ENCODE measurements around a stretch of chr1.

DNA sequence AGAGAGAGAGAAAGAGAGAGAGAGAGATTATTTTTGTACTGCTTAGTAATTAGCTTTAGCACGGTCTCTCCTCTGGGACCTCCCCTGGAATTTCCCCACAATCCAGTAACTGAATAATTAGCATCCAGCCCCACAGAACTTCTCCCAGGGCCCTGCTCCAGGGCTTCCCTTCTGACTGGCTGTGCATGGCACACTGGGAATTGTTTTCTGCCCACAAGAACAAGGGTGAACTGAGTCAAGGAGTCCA, 1.3 kb downstream of the TLR5 start:
- PRO-cap, 2 experiments: no peak in any of the 2 experiments

GRCh38 chr1:223258725-223259091, 105.3 kb downstream of the SUSD4 start:
- PRO-cap, 2 experiments: no peak in any of the 2 experiments

- PRO-cap, 2 experiments: no peak in any of the 2 experiments
Measured at GRCh38 chr1:223622172-223623125, 43.1 kb downstream of the CAPN8 start.

GRCh38 chr1:223639360-223639565, 26.2 kb downstream of the CAPN8 start:
- PRO-cap, 2 experiments: no peak in any of the 2 experiments

DNA sequence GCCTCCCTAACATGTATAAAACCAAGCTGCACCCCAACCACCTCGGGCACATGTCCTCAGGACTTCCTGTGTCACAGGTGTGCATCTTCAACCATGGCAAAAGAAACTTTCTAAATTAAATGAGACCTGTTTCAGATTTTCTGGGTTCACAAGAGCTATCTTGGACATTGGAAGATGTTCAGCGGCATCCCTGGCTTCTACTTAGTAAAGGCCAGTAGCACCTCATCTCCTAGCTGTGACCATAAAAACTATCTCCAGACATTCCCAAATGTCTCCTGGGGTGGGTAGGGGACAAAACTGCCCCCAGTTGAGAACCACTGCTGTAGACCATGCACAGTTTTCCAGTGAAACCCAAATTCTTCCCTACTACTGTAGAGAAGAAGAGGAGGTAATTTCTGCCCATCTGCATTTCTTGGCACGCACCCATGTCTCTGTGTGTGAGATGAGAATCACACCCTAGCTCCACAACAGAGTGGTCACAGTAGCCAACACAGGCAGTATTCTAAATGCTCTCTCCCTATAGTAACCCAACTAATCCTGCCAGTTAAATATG, 1.4 kb upstream of the CAPN2 start:
- PRO-cap, 2 experiments: no peak in any of the 2 experiments

DNA sequence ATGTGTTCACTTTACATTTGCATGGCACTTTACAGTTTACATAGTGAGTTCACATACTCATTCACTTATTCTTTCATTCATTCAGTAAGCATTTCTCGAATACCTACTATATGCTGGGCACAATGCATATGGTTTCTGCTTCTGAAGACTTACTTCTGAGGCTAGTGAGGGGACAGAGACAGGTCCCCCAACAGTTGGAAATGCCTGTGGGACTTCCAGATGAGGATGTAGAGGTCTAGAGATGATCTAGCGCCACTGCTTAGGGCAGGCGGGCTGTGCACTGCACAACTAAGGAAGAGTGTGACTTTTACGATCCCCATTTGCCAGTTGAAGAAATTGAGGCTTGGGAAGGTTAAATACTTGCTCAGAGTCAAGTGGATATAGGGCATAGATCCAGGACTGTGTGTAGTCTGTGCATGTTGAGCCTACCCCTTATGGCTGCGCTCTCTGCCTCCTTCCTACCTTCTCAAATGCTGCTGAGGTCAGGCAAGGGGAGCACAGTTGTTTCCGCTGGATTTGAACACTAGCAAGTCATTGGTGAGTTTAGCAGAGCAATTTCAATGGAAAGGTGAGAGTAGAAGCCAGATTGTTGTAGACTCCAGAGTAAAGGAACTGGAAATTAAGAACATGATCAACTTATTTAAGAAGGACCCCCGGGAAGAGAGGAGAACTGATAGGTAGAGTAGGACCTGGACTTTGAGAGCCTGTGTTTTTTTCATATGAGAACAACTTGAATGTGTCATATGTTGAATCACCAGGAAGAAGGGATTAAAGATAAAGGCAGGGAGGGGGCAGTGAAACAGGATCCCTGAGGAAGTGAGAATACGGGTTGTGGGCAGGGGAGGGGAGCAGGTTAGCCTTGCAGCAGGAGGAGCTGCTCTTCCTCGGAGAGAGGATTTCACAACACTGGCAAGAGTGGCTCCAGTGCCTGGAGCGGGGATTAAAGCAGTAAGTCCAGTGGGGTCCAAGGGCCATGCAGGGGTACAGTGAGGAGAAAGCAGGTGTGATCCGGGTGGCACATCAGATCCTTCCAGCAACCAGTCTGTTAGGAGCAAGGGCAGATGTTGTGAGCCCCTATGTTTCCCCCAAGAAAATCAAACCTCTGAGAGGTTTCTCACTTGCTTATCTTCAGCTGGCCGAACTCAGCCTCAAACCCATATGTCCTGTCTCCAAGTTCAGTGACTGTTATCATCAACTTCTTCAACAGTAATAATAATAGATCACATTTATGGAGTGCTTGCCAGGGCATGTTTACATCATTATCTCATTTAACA, 2.8 kb downstream of the CAPN2 start:
- PRO-cap, 2 experiments: peak in 1 of 2 experiments; most common plus-strand start position 951 of the sequence (in 1); most common minus-strand start position 708 of the sequence (in 1)

GRCh38 chr1:223740719-223741379, 28.5 kb downstream of the CAPN2 start:
- PRO-cap, 2 experiments: no peak in any of the 2 experiments

DNA sequence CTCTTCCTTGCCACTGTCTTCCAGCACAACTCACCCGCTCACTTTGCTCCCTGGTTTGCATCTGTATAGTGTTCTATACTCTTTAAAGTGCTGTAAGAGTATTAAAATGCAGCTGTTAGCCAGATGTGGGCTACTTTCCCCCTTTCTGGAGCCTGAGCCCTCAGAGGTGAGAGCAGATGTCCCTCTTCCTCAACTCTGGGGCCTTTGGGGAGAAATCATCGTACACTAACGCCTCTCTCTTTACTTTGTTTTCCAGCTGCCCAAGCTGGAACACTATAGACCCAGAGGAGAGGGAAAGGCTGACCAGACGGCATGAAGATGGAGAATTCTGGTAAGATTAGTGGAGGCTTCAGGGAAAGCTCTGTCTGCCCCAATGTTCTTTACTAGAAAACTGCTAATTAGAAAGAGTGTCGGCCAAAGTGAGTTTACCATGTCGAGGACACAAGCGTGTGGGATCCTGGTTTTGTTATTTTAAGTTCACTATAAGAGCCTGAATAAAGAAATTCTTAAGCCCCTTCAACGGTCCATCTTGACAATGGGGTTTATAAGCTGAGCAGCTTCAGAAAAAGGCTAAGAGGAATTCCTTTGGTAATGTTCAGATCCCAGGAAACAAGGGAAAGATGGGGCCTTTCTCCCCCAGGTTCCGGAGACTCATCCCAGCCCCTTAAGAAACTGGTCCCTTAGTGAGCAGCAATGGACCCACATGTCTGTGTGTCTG, 39.6 kb downstream of the CAPN2 start:
- PRO-cap, 2 experiments: no peak in any of the 2 experiments

DNA sequence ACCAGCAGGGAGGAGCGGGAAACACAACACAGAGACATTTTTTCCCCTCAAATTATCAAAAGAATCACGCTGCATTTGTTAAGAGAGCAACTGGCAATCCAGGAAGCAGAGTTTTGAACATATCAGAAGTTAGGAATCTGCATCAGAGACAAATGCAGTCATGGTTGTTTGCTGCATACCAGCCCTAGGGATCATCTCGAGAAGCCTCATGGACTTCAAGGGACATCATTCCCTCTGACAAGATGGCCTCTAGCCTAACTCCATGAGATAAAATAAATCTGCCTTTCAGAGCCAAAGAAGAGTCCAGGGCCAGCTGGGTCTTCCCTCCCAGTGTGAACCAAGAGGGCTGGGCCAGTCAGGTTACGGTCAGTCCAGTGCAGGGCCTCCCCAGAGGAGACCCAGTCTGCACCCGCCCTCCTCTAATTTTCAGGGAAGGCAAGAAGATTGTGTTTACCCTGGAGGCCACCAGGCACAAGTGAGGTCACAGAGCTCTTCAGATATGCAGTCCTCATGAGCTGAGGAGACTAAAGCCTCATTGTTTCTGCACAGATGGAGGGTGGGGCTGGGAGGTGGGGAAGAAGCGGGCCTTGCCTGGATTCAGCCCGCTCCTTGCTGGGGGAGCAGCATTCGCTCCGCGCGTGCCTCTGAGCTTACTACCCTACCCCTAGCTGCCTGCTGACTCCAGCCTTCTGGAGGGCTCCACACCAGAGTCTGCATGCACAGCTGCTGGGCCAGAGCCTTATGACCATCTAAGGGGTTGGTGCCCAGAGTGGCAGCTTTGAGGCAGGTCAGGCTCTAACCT, 52.8 kb downstream of the CAPN2 start:
- PRO-cap, 2 experiments: no peak in any of the 2 experiments

DNA sequence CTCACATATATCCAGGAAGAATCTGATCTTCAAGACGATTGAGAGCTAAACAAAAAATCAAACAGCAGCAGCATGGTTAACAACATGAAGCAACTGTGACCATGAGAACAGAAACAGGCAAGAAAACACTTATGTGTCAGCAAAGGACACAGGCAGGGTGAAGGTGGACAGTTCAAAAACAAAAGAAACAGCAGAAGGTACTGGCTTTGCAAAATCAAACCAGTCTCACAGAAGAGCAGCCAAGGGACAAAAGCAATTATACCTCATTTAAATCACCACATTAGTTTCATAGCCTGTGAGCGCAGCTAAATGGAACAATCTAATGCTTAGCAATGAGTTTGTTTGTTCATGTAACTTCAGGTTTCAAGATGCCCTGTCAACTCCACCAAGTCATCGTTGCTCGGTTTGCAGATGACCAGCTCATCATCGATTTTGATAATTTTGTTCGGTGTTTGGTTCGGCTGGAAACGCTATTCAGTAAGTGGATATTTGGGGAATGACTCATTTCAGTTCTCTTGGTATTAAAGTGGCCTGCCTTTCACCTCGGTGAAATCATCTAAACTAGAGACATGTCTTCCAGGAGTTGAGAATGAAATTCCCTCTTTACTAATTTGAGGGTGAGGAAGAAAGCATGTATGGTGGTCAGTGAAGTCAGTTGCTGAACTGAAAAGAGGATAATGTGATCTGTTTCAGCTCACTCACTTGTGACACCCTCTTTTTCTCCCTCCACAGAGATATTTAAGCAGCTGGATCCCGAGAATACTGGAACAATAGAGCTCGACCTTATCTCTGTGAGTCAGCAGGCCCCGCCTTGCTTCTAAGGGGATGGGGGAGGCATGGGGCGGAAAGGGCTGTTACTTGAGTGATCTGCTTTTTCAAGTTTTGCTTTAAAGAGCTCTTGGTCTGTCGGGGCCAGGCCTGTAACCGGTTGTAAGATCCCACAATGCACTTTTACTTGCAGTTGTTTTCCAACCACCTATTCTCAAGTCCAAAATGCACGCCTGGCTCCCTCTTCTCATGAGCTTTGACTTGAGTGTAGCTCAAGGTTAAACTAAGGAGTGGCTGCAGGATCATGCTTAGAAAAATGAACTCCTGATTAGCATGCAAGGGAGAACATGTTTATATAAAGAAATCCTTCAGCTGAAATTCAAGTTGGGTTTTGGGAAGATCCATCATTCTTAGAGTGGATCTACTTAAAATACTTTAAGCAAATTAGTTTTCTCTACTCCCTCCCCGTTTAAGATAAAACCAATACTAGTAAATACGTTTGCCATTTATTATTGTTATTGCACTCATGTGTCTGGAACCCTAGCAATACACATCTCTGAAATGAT, 59.6 kb downstream of the CAPN2 start:
- PRO-cap, 2 experiments: no peak in any of the 2 experiments

DNA sequence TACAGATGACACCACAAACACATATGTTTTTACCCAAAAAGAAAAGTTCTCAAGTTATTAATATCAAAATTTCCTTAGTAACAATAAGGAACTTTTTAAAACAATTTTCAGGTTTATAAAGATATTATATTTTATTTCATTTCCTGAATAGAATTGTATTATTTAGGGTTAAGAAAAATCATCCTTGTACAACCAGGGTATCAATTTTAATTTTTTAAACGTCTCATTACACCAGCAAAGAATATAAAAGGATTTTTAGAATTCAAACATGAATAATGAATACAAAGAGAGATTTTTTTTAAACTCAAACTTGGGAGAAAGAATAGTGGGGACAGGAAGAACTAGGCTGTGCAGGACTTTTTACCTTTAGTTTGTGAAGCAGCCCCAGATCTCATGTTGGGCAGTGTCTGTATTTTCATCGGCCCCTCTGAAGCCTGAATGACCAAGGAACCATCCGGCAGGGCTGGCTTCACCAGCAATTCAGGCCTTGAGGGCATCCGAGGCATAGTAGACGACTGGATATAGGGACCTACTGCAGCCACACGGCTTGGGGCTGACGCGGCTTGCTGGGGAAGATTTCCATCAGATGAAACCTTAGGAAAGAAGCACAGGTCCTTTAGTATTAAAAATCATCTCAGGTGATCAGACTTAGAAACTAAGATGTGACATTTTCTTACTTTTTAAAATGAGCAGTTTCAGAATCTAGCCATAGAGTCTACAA, 43.8 kb downstream of the TP53BP2 start:
- PRO-cap, 2 experiments: no peak in any of the 2 experiments

DNA sequence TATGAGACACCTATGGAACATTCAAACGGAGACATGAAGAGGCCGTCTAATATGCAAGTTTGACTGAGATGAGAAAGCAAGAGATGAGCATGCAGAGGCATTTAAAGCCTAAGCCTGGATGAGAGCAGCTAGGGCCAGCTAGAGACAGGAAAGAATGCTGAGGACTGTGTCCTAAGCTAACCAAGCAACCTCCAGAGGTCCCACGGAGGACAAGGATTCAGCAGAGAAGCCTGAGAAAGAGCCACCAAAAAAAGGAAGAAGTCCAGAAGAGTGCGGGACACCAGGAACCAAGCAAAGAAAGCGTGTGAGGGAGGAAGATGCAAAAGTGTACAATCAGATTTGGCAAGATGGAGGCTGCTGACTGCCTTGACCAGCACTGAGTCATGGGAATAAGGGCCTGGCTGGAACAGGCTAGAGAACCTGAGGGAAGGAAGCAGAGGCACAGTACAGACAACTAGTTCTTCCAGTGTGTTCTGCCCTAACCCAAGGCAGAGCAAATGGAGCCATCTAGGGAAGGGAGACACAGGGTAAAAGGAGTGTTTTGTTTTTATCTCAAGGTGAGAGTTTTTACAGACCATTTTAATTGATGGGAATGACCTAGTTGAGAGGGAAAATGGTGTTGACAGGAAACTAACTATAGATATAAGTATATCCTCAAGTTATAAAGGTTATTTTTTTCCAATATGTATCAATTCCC, 18.5 kb downstream of the TP53BP2 start:
- PRO-cap, 2 experiments: no peak in any of the 2 experiments

GRCh38 chr1:223835690-223836309, 9.9 kb downstream of the TP53BP2 start:
- PRO-cap, 2 experiments: no peak in any of the 2 experiments

DNA sequence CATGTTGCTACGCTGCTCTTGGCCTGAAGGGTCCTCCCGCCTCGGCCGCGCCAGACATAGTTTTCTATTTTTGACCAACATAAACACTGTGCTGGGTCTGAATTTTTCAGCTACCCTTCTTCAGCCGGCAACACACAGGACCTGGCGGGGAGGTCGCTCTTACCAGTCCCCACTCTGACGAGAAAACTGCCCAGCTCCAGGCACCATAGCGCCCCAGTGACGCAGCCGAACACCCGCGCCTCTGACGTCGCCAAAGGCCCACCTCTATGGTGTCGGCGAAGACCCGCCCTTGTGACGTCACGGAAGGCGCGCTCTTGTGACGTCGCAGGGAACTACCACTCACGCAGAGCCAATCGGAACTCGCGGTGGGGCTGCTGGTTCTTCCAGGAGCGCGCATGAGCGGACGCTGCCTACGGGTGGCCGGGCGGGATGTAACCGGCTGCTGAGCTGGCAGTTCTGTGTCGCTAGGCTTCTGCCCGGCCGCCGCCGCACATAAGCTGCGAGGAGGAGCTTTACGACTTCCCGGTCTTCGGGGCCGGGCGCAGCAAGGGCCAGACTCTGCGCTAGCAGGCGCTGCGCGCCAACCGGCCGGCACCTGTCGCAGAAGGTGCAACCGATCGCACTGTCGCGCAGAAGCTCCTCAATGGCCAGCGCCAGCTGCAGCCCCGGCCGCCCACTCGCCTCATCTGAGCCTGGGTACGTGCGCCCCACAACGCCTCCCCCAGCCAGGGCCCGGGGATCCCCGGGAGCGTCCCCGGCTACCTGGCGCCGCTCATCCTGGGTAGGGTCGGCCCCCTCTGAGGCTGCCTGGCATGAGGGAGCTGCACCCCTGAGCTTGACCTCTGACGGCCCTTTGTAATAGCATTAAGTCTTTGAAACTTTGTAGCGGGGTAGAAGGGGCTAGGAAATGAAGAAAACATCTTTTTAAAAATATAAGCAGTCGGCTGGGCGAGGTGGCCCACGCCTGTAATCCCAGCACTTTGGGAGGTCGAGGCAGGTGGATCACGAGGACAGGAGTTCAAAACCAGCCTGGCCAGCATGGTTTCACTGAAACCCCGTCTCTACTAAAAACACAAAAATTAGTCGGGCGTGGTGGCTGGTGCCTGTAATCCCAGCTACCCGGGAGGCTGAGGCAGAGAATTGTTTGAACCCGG, 121.2 kb upstream of the FBXO28 start:
- PRO-cap, 2 experiments: peak in 2 of 2 experiments; most common plus-strand start position 402 of the sequence (in 2); most common minus-strand start position 218 of the sequence (in 2)

GRCh38 chr1:224193504-224194146, 10.6 kb downstream of the DEGS1 start:
- PRO-cap, 2 experiments: no peak in any of the 2 experiments

- PRO-cap, 2 experiments: no peak in any of the 2 experiments
Measured at GRCh38 chr1:224209977-224210706, 27.1 kb downstream of the DEGS1 start.

DNA sequence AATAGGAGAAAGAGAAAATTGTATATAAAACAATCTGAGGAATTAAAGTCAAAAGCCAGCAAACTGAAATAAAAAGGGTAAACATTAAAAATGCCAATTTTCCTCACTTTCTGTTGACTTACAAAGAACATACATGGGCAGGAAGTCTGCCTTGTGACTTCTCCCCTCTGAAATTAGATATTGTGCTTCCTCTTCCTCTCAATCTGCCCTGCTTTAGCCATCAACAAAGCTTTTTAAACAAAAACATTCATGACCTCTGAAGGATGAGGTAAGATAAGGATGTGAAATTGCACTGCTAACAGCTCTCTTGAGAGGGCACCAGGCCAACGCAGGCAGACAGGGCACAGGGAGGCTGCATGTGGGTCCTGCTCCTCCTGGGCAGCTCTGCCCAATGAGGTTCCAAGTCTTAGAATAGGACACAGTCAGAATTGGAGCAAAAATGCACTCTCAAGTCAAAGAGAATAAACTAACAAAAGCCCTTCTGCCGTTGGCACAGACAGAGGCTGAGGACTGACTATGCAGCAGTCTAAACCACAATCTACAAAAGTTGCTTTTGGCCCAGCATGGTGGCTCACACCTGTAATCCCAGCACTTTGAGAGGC, 62.2 kb downstream of the DEGS1 start:
- PRO-cap, 2 experiments: peak in 1 of 2 experiments; most common plus-strand start position 335 of the sequence (in 1)

DNA sequence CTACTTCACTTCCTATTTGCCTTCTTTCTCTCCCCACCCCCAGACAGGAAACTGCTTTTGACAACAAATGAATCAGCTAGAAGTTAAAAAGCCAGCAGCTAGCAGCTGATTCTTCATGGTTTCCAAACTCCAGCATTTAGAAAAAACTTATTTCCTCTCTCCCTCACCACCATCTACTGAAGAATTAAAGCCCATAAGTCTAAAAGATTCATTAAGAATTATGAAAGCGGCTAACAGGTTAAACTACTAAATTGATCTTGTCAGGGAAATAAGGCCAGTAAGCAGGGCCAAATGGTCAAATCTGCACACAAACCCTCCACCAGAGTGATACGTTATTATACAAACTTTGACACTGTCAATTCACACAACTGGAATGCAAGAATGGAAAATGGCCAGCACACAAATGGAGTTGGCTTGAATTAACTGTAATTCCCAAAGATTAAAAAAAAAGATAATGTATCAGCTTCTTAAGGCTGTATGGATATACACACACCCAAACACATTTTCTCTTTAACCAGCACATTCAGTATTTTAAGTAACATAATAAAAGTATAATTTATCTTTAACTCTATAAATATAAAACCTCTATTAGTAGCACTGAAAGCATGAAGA, 3.9 kb downstream of the WDR26 start:
- PRO-cap, 2 experiments: no peak in any of the 2 experiments

- PRO-cap, 2 experiments: no peak in any of the 2 experiments
Measured at GRCh38 chr1:224438891-224439628, 4.5 kb upstream of the WDR26 start.

DNA sequence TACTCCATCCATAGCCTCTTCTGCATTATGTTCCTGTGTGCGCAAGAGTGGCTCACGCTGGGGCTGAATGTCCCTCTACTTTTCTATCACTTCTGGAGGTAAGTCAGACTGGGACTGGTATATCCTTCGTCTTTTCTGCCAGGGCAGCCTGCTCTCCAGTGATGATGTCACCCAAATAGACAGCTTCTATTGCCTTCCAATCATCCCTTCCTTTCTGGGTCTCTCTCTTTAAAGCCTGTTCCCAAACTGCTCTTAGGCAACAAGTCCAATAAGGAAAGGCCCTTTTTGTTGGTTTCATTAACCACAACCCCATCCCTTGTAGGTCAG, 114.3 kb downstream of the CNIH3 start:
- PRO-cap, 2 experiments: no peak in any of the 2 experiments